Cardiac septum (tissue), 1 donor: ENCODE measurements around a stretch of chr6.

DNA sequence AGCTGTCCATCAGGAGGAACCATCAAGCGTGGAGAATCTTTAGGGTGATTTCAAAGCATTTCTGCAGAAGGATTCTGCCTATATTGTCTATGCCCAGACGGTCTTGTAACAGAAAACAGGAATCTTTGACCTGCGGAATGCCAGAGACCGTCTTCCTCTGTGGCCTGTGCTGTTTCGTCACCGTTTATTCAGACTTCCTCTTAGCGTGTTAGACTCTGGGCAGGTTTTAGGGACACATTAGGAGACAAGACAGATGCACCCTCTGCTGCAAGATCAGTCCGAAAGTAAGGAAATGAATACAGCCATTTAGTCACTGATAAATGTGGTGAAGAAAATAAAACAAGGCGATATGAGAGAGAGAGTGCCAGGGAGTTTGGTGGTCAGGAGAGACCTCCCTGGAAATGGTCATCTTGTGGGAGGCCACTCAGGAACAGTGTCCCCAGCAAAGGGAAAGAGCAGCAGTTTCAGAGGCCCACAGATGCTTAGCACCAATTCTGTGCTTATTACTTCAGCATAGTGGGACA, 6.4 kb downstream of the DUSP22 start:
- PRO-cap: no peak

DNA sequence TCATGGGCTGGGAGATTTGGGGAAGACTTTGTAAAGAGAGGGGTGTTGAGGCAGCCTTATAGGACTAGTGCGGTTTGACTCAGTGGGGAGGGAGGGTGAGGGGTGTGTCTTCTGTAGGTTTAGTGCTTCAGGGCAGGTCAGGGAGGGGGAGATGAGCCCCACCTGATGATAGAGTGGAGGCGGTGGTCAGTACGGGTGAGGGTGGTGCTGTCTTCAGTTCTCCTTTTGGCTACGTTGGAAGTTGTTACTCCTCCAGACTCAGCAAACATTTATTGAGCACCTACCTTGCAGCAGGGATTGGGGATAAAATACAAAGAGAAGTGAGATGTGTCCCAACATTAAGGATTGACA, 28.3 kb downstream of the DUSP22 start:
- PRO-cap: no peak

GRCh38 chr6:434627-434973, 43.0 kb downstream of the IRF4 start:
- PRO-cap: no peak

GRCh38 chr6:453080-453945, 61.8 kb downstream of the IRF4 start:
- PRO-cap: no peak

DNA sequence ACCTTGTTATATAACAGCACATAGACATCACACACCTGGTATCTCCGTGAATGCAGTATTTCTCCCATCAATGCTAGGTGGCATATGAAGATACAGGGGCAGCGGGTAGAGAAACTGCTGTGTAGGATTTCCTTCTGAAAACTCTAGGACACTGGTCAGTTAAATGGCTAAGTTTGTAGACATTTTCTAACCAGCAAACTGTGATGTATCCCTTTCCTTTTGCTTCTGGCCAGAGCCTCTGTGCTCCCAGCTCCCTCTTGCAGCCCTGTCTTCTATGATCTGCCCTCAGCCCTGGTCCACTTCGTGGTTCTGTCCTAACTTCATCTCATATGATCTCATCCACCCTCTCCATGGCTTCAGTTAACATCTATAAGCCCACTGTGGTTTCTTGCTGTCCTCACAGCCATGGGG, 81.7 kb downstream of the IRF4 start:
- PRO-cap: unidirectional peak, minus-strand start at position 266 of the sequence

DNA sequence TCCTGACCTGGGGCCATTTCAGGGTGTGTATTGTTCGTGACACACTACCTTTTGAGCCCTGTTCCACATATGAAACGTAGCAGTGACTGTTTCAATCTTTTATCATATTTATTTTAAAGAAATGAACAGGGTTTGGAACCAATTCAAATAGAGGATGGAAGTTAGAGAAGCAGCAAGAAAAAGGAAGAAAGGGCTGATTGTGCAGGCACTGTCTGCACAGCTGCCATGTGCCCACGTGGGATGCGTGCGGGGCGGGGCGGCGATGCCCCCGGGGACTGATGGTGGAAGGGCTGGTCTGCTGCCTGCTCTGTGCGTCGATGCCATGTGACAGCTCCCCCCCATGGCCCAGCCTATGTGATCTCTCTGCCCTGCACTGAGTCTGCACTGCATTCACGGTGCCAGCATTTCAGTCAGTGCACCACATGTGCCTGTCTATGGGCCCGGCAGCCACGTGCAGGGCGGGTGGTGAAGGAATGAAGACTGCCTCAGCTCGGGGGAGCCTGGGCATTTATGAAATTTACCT, 96.4 kb downstream of the IRF4 start:
- PRO-cap: no peak

DNA sequence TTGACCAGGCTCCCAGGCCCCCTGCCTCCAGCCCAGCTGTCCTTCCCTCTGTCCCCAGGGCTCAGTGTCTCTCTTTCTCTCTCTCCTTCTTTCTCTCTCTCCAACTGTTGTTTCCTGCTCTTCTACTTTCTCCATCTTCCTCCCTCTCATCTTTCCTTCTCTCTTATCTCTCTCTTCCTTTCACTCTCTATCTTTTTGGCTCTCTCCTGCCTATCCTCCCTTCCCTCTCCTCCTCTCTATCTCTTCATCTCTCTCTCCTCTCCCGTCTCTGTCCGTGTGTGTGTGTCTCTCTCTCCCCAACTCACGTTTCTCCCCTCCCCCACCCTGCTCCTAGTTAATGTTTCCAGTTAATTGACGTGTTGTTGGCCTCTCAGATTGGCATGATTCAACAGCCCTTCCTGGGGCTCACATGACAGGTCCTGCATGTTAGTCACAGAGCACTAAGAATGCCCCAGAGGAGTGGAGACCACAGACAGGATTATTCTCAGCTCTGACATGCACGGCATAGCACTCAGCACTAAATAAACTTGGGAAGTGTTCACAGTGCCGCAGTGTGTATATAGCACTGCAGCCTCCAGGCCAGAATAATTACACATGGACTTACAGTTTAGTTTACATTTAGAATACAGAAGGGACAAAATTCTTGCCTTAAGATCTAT, 180.3 kb upstream of the FOXQ1 start:
- PRO-cap: no peak

DNA sequence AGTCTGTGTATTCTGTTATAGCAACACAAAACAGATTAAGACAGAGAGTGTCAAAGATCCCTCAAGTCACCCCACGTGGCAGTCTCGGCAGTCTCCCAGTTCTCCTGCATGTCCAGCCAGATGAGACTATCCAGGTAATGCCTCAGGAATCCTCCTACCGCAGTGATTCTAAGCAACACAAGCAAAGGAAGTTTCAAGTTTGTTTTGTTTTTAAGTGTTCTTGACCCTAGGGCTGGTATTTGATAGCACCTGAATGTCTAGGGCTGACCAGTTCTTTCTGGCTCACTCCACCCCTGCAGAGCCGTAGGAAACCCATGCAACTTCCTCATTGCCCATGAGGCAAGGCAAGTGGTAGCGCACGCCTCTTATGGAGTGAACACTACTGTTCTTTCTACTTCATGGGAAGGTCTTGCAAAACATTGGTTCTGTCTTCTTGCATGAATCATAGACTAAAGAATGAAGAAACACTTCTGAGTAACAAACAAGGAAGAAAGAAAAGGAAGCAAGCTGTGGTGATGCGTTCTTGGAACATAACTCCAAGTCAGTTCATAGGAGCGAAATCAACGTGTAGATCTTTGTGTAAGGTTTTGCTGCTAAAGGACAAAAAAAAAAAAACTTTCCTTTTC, 24.7 kb upstream of the FOXQ1 start:
- PRO-cap: no peak

DNA sequence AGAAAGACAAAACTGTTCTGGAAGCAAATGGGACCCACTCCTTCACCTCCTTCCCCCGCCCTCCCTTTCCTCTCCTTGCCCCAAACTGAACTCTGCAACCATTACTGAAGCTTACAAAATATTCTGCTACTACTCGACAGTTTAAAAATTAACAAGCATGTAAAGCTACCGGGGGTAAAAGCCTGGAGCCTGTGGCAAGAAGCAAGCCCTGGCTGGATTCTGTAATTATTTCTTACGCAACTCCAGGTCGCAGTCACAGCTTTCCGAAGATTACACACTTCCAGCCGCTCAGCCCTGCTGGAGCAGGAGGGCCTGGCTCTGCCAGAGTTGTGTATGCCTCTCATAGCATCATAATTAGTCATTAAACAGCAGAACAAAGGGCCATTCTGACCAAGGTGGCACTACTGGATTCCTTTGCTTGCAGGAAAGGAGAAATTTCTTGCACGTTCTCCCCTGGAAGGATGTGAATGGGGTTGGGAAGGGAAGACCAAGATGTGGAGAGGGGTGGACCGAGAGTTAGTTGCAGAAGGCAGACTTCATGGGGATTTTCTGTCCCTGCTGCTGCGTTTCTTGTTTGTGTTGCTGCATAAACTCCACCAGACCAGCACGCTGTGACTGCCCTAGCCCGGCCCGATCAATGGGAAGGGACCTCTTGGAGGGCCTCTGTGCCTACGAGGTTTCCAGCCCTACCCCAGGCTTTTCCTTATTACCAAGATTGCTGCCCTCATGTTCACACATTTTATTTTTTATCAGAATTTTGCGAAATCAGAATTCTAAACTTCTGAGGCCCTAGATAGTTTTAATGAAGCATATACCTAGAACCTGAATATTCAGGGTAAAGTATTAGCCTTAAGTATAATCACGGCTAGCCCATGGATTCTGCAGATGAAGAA, 23.7 kb downstream of the FOXQ1 start:
- PRO-cap: no peak

DNA sequence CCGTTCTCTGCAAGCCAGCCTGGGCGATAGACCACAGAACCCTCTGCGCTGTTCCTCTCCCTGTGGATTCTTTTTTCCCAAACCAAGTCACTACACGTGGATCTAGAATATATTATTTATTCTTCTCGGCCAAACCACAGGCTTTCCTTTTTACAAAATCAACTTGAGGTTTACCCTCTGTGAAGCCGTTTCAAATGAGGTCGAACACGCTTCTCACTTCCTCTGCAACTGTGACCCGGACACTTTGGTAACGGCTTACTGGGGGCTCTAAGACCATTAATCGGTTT, 55.2 kb upstream of the FOXC1 start:
- PRO-cap: no peak

GRCh38 chr6:1645939-1646517, 36.3 kb downstream of the FOXC1 start:
- PRO-cap: no peak

DNA sequence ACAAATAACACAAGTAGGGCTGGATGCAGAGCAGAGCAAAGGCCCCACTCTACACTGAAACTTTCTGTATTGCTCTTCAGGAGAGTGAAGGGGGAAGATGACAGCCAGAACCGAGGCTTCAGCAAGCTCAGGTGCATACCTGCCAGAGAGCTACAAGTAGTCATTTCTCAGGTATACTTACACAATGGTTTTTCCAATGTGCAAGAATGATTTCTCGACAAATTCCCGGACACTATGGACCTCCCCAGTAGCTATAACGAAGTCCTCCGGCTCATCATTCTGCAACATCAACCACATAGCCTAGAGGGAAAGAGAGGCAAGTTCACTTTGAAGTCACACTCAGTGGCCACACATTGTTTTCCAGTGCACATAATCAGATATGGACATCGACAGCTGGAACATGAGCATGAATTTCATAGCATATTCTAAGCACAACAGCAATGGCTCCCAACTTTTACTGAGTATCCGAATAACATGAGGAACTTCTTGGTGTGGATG, 132.6 kb downstream of the FOXC1 start:
- PRO-cap: no peak

- PRO-cap: no peak
These were observed 238.6 kb downstream of the FOXC1 start for GRCh38 chr6:1848135-1848808.

GRCh38 chr6:1903386-1904737, 294.1 kb downstream of the FOXC1 start:
- PRO-cap: no peak

DNA sequence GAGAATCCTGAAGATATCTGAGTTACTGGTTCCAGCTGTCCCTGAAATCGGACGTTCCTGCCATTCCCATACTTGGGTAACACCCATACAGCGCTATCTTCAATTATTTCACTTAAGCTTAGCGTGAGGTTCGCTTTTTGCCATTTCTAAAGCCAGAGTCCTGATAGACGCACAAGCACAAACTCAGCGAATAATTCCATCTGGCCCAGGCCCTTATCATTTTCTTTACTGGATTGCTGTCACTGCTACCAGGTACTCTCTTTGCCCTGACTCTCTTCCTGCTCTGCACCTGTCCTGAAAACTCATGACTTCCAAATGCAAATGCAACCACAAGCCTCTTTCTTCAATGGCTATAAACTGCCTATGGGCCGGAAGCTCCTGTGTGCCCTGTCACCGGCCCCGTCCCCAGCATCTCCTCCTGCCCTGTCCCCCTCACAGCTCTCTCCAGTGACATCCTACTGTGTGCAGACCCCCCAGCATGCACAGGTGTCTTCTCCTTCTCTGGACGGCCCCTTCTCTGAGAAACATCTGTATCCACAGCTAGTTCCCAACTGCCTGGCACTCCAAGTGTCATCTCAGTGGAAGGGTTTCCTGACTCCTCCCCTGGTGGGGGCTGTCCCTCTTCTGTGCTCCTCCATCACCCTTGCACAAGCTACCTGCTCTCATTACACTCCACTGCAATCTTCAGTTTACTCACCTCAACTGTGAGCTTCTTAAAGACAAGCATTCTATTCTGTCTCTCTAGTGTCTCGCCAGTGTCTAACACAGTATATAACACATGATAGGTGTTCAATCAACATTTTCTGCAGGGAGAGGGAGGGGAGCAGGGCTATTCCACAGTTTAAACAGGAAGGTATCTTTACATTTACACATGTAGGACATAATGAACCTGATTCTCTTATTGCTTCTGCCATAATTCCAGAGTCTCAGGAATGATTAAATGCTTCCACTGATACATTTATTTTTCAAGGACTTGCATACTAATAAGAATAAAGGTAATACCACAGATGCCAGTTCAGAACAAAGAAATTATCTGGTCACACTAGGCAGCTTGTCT, 302.4 kb downstream of the GMDS start:
- PRO-cap: no peak

DNA sequence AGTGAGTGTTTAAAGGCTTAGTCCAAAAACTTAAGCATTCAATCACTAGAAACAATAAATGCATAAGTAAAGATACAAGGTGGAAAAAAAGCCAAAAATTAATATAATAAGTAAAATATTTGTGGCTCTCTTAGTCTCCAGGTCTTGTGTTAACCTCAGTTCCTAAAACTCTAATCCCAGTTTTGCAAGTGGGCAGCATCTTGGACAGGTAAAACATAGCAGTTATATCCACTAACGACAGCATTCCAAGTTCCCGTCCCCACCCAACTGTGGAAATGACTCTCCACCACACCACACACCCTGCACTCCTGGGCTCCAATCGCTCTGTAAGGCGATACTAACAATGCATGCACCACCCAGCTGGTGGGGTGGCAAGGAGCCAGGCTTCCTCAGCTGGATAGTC, 223.9 kb downstream of the GMDS start:
- PRO-cap: no peak

DNA sequence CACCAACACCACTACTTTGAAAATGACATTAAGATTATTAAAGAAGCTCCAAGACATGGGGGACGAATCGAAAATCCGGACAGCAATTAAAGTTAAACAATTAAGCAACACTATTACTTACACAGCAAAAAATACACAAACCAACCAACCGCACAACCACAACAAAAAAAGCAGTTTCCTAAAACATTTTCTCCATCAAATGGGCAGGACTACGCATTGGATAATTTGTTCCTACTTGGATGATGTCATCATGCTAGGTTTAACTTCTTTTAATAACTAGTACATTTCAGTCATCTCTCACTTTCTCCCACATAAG, 134.4 kb downstream of the GMDS start:
- PRO-cap: unidirectional peak, minus-strand start at position 172 of the sequence; unidirectional peak, minus-strand start at position 200 of the sequence

DNA sequence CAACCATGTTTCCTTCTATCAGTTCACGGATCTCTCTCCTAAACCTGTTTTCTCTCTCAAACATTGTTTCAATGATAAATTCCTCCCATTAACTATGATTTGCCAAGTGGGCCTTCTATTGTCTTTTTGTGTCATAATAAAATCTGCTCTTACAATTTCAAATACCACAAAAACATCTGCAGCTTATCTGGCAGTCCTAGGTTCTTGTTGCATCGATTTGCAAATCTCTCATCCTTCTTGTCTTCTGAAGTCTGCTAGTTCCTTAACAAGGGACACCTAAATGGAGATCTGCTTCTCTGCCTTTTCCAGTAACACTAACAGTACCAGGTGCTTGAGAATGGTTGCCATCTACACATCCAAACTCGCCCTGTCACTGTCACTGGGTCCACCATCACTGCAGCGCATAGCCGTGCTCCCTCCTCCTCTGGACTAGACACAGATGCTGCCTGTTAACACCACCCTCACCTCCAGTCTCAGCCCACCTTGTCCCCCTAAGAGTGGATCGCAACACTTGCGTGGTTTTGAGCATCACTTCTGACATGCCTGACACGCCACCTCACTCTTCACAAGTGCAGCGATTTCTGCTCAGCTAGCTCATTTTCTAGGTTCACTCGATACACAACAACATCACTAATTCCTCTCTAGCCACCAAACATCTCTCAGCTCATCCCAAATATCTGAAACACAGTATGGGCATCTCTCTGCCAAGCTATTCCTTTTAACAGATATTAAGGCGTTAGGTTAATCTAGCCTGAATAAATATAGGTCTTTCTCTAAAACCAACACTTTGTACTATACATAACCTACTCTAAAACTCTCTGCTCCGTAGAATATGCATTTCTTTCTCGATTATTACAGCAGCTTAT, 122.3 kb downstream of the GMDS start:
- PRO-cap: no peak

DNA sequence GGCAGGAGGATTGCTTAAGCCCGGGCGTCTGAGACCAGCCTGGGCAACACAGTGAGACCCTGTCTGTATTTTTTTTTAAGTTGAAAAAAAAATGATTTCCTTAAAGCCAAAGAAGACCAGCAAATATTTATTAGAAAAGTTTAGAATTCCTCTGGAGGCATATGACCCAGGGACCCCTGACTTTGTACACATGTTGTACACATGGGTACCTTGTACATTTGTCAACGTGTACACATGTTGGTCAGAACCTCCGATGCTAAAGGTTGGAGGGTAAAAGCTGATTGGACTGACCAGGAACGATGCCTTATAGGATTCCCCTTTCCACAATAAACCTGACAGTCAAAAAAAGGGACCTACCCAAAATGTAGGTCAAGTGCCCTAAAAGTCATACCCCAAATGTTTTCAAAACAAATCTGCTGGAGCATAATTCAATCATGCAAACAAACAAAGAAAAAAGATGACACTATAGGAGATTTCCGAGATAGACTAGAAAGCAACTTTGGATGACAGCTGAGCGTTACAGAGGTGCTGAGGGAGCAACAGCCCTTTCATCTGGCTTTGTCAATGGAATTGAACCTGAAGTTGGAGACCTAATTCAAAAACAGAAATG, 102.6 kb upstream of the GMDS start:
- PRO-cap: no peak

DNA sequence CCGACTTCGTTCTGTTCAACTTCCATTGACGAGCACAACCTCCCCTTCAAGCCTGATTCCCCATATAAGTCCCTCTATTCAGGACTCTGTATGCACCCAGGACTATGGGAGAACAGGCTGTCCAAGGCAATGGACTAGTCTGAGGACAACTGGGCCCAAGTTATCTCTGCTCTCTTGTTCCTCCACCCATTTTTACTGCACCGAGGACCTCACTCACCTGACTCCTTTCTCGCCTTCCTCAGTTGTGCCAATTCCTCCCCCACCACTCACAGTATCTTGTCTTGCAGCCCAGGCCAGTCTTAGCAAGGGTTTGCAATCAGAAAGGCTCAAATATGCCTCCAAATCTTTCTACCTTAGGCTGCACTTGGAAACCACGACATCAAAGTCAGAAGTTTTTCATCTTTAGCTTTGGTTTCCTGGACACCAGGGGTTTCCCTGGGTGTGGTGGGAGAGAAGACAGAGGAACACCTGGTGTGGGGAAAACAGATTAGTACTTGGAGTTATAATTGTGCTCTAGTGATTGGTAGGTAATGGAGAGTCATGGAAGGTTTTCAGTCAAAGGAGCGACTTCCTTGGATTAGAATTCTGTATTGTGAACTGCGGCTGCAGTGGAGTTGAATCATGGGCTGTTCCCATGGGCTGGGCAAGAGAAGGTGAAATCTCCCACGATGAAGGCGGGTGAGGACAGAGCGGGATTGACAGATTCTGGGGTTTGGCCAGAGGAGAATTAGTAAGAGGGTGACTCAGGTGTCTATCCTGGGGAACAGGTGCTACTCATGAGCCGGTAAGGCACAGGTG, 32.0 kb downstream of the SERPINB1 start:
- PRO-cap: no peak